ENCODE measurements around the gene SLC15A1.

GRCh38 chr13:98475427-98476023 is 101.4 kb downstream of the STK24 start:
- RRBS, result no CpG with 5 or more reads among the region's 13 CpGs

DNA sequence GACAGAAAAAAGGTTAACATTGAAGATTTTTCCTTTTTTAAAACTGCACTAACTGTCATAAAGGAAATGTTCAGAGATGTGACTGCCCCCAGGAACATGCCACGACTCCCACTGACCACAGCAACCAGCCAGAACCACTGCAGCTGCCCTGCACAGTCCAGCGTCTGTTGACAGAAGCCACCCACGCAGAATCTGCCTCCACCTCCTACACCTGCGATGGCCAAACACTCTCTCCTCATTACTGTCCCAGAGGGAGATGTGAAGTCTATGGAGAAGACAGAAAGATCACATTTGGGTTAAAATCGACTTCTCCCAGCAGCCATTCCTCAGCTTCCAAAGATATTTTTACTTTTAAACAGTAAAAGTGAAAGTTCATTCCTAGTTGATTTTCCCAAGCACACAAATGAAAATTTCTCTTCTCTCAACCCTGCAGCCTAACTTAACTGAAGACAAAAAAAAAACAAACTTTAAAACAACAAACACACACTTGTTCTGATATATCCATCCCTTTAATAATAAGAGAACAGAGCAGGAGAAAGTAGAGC is 73.1 kb downstream of the STK24 start:
- RRBS, result no CpG with 5 or more reads among the region's 5 CpGs

DNA sequence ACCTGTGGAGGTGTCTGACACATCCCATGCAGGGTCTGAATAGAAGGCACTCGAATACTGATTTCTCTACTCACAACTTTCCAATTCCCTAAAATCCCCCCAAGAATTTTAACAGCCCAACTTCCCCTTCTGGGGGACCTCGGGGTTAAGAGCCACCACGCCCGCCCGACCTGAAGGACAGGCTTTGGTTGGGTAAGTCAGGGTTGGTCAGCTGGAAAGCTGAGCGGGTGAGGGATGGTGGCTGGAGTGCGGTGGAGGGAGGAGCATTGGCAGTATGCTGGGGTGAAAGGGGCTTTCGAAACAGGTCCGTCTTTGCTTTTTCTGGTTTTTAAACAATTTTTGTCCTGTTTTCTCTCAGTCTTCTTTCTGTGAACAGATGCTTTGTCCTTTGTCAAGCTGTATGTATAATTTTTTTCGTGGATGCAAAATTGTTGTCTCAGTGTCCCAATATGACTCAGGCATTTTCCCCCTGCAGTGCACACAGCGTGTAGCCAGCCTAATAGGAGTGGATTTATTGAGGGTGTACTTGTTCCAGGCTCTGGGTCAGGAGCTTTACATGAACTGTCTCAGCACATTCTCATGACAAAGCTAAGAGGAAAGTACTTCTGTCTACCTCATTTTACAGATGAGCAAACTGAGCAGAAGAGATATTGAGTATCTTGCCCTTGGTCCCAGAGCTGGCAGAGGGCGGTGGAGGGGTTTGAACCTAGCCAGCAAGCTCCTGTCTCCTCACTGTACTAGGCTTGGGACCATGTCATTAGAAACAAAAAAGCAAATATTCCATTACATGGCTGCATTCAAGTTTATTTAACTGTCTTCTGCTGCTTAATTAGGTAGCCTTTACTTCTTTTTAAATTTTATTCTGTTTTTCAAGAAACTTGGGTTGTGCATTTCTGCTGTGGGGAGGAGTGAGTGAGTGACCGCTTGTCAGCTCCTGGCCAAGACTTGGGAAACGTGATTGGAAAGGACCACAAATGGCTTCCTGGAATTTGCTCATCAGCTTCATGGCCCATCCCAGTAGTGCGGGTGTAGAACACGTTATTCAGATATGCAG is 50.8 kb downstream of the STK24 start:
- RRBS, result no CpG with 5 or more reads among the region's 16 CpGs

GRCh38 chr13:98529328-98530364 is 47.3 kb downstream of the STK24 start:
- RRBS, result no CpG with 5 or more reads among the region's 10 CpGs

DNA sequence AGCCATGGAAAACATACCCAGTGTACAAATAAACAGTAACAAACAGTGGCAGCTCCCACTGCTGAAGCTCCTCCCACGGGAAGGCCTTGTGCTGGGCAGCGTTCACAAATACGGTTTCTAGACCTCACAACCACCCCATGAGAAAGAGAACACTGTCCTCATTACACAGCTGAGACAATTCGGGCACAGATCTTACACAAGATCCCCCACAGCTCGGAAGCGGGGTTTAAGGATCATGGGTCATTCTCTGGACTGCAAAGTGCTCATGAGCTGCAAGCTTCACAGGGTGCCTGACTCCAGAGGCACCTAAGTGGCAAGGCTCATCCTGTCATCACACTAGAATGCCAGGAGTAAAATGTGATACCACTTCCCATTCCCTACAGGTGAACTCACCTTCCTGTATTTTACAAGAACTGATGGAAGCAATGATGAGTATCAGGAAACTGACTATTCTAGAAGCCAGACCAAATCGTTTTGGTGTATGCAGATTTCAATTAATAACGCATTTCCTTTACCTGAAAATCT is 41.3 kb downstream of the STK24 start:
- RRBS, result no CpG with 5 or more reads among the region's 8 CpGs

DNA sequence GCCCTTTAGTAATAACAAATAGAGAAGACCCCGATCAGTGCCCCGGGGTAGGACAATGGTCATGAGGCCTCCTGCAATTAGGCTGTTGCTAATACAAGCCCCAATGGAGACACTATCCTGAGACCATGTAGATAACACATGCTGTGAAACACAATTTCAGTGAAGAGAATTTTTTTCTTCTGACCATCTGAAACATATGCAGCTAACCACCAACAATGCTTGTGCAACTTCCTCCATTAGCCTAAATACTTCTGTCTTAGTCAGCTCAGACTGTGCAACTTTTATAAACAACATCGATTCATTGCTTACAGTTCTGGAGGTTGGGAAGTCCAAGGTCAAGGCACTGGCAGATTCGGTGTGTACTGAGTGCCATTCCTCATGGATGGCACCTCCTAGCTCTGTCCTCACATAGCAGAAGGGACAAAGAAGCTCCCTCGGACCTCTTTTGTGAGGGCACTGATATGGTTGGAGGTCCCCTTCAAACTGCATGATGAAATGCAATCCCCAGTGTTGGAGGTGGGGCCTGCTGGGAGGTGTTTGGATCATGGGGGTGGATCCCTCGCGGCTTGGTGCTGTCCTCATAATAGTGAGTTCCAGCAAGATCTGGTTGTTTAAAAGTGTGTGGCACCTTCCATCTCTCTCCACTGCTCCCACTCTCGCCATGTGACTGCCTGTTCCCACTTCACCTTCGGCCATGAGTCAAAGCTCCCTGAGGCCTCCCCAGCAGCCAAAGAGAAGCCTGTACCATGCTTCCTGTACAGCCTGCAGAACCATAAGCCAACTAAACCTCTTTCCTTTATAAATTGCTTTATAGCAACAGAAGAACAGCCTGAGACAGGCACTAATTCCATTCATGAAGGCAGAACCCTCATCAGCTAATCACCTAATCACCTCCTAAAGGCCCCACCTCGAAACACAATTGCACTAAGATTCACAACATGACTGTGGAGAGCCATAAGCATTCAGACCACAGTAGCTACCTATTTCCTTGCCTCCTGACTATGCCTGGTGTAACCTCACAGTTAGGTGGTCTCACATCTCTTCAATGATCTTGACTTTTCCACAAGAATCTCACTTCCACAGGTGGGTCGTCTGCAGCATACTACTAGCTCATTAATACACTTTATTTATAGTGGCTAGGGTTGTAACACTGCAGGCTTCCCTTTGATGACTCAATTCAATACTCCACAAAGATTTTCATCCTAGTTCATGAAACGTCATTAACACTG is 27.5 kb downstream of the STK24 start:
- RRBS, result no CpG with 5 or more reads among the region's 12 CpGs

DNA sequence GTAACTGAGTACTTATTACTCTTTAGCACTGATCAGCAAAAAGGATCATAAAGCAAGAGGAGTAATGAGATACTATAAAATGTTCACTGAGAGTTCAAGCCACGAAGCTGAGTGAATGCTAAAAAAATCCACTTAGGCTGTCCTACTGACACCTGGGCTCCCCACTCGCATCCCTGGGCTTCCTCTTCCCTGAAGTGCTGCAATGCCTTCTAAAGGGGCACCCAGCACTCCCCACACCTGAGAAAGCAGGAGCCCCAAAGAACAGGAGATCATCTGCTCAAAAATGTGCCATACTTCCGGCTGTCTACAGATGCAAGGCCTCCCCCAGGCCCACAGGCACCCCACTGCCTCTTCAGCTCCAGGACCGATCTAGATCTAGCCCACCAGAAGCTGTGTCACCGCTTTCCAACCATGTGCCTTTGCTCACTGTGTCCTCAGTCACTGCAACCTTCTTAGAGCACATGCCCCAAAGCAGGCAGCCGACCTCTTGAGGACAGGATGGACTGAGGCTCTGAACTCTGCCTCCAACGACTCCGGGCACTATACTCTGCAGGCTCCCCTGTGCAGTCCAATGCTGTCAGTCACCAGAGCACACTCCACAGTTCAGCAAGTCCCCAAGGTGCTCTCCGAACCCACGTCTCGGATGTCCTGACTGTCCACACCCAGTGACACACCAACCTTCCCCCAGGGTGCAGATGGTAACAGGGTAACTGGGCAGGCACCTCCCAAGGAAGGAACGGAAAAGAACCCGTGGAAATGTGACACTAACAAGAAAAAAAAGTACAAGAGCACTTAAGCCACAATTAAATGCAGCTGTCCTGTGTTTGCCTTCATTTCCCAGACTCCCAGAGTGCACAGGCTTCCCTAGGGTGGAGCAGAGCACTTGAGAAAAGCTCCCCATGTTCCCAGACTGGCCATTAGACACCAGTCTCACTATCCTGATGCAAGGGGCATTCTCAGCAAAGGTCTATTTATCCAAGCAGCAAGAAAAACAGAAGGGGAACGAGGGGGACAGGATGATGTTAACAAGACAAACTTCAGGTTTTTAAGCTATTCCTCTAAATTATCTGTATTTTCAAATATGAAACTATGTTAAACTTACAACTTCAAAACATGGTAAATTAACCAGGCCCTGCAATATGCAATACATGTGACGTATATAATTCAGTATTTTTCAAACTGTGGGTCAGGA is 4.8 kb downstream of the STK24 start:
- RRBS, result no CpG with 5 or more reads among the region's 15 CpGs

DNA sequence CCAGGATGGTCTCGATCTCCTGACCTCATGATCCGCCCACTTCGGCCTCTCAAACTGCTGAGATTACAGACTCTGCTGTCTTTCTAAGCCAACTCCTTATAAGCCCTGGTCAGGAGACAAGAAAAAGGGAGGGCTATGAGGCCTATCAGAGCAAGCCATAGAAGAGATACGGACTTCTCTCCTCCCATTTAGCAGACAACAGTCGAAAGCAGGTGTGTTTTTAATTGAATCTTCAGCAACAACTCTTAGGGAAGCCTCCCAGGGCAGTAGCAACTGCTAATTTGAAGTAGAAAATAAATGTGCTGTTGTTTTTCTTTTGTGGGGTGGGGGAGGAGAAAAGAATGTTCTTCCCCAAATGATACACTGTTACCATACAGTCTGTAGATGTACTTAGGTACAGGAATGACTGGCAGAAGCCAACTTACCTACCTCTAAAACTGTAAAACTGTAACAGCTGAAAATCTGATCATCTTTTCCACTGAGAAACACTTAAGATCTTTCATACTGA is 2.6 kb downstream of the STK24 start:
- RRBS, result no CpG with 5 or more reads among the region's 5 CpGs

DNA sequence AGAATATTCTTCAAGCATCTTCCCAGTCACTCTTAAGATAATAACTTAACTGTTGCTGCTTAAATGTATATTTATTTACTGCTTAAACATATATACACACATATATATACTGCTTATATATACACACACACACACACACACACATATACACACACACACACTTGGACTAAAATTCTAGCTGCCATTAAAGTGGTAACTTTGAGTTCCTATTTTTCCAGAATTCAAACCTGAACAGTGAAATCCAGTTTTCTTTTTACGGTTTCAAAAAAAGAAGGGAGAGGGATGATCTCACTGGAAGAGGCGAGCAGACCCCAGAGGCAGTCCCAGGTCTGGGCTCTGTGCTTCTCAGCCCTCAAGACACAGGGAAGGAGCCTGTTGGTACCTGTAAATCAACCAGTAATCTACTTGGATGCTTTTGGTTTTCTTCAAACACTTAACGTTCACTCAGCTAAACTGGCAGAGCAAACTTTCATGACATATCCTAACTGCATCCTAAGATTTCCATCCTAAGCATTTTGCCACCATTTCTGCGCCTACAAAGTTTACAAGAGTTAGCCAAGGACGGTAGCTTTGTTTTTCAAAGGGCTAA is 1.5 kb downstream of the STK24 start:
- RRBS, result no CpG with 5 or more reads among the region's 5 CpGs

DNA sequence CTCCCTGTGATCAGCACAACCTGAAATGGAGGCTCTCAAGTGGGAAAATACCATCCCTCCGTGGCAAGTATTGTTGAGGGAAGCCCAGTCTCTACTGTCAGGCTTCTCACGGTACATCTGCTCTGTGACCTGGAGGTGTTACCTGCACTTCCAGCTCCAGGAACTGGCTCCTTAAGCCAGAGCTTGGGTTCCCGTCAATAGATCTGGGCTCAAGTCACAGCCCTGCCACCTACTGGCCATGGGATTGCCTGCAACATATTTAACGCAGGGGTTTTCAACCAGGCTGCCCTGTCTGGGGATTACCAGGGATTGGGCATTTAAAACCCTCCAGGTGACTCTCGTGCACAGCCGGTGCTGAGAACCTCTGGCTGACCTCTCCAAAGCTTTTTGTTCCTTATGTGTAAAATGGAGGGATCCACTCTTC is 76.5 kb upstream of the STK24 start:
- RRBS, result no CpG with 5 or more reads among the region's 6 CpGs

GRCh38 chr13:98752522-98753144 is at the start of gene SLC15A1:
Gene SLC15A1, minus strand, starts transcription at chr13:98752672.
- RRBS, result 3% methylated on average over 37 of the region's 49 CpGs

DNA sequence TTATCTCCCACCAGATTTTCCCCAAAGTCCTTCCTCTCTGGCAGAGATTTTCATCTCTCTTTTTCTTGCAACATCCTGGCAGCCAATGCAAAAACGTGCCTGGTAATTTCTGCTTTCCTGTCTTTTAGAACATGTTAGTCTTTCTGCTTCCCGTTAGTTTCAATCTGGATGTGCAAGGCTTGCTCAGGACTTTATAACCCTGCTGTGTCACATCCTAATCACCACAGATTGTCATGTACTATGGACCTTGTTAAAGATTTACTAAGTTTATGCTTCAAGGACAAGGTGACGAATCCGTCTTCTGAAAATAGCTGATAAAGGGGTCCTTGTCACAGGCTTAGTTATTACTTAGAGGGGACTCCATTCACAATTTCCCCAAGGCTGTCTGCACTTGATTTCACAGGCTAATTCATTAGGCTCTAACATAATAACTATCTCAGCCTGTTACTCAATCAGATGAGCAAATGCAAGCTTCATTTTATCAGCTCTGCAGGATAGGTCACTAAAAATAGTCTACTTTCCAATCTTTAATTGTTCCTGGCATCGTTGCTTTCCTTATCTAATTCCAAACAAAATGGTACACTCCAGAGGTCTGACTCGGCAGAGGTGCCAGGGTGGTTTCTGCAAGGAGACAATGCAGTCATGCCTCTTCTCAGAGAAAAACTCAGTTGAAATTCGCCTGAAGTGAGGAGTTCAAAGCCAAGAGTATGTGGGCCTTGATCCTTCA is 69.6 kb upstream of the SLC15A1 start:
- RRBS, result no CpG with 5 or more reads among the region's 7 CpGs

- RRBS, result no CpG with 5 or more reads among the region's 16 CpGs
Measured at GRCh38 chr13:98827399-98827980, 75.0 kb upstream of the SLC15A1 start.

GRCh38 chr13:99196858-99197185 is 3.8 kb upstream of the UBAC2 start:
- RRBS, result no CpG with 5 or more reads among the region's 4 CpGs

DNA sequence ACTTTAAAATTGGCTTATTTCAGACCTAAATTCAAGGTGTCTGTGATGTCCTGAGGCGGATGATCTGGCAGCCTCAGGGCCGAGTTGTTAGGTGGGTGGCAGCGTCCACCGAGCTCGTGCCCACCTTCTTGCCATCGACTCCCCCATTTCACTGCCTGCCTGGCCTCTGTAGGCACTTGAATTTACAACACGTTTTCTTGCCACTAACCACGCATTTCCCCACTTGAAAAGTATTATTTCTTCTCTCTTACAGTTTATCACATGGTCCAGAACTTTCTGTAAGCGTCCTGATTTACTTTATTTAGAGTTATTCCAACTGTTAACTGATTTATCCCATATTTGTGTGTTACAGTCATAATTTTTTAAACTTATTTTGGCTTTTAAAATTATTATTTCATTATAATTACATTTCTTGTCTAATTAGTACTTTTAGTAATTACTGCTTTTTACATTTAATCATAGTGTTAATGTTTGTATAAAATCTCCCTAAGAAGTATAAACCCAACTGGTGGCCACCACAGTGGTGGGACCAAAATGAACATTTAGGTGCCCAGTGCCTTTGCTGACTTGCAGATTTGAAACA is 17.2 kb downstream of the UBAC2 start:
- RRBS, result no CpG with 5 or more reads among the region's 9 CpGs

- RRBS, result no CpG with 5 or more reads among the region's 6 CpGs
Measured at GRCh38 chr13:99218463-99218911, 17.8 kb downstream of the UBAC2 start.

- RRBS, result no CpG with 5 or more reads among the region's 4 CpGs
Measured at GRCh38 chr13:99264799-99265127, 6.6 kb upstream of the GPR18 start.

DNA sequence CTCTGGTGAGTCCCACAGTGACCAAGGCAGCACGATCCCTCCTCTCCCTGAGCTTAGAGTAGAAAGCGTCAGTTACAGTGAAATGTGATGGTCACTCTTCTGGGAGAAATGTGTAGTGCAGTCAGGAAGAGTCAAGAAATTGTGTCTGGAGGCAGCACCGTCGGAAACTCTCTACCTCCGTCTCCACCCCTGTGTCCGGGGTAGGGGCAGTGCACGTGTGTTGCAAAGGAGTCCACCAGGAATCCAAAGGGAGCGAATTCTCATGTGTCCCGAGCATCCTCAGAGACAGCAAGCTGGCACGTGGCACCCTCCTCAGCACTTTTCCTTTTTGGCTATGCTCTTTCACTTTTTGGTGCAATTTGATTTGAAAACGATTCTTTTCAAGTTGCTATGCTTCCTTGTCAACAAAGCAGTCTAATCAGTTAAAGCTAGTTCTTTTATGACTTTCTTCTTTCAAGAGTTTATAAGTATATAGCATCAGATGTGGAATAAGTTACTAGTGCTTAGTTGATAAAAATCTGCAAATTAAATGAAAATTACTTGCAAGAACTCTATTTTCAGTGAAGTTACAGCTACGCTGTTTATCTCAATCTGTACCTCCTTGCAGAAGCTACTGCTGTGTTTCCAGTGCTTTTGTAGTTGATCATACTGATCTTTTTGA is 45.6 kb upstream of the GPR183 start:
- RRBS, result no CpG with 5 or more reads among the region's 12 CpGs

DNA sequence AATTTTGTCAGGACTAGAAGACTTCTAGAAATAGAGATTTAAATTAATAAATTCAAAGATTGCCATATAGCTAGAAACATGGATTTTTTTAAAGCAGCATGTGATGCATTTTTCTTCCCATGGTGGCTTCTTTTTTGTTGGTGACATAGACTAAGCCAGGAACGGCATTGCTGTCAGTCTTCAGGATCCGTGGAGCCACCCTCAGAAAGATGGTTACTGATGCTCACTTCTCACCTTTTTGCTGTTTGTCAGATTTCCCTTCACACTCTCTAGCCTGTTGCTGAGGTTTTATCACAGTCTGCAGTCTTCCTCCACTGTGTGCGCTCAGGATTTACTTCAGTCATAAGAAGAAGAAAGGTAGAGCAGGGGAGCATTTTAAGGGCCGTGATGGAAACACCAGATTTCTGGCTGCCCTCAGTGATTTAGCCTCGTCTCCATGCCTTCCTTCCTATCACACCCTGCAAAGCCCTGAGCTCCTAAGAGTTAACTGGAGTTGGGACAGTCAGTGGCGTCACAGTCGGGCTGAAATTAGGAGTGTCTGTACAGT is 59.8 kb upstream of the GPR183 start:
- RRBS, result no CpG with 5 or more reads among the region's 7 CpGs

DNA sequence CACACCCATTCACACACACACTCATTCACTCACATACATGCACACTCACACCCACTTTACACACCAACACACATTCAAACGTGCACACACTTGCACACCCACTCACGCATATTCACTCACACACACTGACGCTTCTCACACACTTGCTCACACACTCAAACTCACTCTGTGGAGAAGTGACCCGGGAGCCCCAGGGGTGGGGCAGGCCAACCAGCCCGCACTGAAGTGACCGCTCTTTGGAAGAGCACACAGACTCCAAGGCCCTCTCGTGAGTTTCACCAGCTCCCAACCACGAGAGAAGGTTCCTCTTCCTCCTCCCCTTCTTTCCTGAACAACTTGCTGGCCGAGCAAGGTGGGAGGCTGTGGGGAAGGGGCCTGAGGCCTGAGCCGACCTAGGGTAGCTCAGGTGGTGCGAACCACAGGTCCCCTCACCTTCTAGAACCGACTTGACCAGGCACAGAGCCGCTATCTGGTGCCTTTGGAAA is 86.0 kb upstream of the TM9SF2 start:
- RRBS, result no CpG with 5 or more reads among the region's 13 CpGs